Metanephros (tissue), 2 donors: ENCODE results near the genes LSM5 and HERPUD2.

- RAMPAGE, long total RNA: no peak
Measured at GRCh38 chr7:32154778-32155346, 84.7 kb upstream of the PDE1C start.

- RAMPAGE, long total RNA: start-site peak on the minus strand at chr7:32490374-32490408, 2,550 and 202 reads in 2 replicates
Measured at GRCh38 chr7:32489849-32490850, at the start of gene LSM5. Gene LSM5 (minus strand): TSS chr7:32490380.

DNA sequence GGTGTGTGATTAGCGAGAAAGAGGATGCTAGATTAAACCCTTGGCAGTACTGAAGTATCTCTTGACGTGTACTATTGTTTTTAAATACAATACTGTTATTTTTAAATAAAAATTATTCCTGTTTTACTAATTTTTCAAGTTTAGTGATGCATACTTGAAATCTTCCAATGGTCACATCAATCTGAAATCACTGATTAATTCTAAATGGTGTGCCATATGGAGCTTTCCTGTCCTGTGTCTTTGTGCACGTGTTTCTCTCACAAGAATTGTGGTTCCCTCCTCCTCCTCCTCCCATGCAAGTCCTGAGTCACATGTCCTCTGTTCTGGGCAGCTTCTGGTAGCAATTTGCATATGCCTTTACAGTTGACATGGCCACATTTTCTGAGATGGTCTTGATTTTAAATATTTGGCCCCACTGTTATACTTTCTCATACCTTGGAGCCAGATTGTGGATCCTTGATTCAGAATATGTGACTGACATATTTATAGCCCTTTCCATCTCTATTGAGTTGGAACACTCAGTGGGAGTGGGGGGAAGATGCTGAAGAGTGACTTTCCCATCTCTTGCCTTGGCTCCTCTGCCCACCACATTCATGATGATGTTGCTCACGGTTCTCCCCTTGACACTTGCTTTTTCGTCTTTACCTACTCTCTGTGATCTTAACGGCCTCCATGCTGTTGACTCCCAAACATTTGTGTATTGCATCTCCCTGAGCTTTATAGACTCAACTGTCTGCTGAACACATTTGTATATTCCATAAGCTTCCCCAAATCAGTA lies 28.4 kb downstream of the KBTBD2 start:
- RAMPAGE, long total RNA: no peak

DNA sequence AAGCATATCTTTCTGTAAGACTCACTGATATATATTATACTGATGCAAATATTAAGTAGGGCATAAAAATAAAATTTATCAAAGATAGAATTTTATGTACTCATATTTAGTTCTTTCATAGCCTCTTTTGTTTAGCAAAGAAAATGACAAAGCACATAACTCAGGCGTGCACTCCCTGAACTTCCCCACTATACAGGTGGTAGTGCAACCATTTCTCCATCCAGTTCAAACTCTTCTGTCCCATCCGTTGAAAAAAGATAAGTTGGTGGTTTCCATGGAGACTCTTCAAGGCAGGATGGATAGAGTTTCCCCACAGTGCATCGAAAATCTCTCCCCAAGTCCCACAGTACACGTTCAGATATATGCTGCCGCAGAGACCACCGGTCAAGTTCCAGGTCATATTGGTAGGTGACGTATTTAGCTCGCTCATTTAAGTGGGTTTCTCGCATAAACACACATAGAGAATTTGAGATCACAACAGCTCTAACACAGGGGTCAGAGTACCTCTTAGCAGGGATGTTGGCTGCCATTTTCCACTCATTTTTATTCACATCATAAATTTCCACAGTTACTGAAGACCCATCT lies 22.3 kb downstream of the KBTBD2 start:
- RAMPAGE, long total RNA: no peak

DNA sequence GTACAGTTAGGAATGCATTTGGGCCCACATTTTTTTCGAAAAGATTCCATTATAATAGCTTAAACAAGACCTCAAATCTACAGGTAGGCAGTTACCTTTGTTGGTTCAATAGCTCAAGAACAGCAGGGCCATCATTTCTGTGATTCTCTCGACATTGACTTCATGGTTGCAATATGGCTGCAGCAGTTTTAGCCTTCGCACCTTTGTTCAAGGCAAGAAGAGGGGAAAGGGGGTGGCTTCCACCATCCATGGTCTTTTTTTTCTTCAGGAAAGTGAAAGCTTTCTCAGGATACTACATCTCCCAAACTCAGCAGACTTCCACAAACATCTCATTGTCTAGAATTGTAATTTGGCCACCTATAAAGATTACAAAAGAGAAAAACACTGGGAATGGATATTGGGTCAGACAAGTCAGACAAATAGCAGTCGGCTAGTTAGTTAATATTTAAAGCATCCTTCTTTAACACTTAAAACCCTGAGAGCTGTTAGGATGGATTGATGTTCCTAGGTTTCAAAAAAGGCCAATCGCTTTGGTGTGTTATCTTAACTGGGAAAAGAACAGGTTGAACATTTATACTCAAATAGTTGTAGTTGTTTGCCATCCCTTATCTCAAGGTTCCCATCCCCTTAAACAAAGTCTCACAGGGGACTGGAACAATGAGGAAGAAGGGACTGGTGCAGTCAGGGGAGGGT lies 2.3 kb upstream of the KBTBD2 start:
- RAMPAGE, long total RNA: no peak

GRCh38 chr7:32941538-32941810 lies 15.8 kb upstream of the FKBP9 start:
- RAMPAGE, long total RNA: no peak

DNA sequence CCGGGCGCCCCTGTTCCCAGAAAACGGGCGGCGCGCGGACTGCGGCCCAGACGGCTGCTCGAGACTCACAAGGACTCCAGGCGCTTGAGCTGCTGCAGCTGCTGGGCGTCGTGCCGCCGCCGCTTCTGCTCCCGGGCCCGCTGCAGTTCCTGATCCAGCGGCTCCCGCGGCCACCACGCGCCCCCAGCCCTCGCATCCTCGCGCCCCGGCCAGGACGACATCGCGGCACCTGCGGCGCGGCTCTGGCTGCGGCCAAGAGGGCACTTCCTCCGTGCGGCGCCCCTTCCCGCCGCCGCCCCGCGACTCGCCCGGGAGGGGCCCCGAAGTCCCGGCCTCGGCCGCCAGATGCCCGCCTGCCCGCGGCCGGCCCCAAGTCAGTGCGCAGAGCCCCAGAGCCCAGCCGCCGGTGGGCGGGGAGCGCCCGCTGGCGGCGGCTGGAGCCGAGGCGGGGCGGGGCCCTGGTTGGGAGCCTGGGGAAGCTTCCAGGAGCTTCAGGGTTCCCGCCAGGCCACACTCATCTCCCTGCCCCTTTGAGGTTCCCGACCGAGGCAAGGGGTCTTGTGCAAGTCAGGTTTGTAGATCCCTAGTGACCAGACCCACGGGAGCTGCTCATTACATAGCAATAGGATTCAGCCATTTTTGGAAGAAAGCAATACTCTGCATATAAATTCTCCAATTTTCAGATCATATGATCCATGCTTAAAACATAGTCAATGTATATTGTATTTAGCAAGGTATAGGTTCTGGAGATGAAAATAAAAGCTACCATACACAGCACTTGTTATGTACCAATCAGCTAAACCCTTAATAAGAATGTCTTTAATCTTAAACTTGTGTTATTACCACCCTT lies 14.2 kb upstream of the FKBP9 start:
- RAMPAGE, long total RNA: no peak

- RAMPAGE, long total RNA: no peak
Measured at GRCh38 chr7:32957715-32958669, 752 bp downstream of the FKBP9 start.

- RAMPAGE, long total RNA: no peak
Measured at GRCh38 chr7:33422062-33422450, 292.7 kb downstream of the BBS9 start.

GRCh38 chr7:34058929-34059407 lies 153.6 kb downstream of the BMPER start:
- RAMPAGE, long total RNA: no peak

DNA sequence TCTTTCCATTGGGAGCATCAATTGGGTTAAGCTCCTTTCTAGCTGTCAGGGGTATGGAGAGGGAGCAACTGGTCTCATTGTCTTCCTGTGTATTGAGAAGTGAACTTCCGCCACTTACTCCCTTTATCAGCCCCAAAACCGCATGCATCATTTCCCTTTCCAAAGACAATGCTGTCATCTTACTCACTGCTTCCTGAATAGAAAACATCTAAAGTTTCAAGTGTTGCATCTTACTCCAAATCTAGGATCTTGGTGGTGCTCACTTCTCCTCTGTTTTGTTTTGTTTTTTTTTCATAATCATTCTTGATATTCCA lies 371.7 kb downstream of the BMPER start:
- RAMPAGE, long total RNA: no peak

DNA sequence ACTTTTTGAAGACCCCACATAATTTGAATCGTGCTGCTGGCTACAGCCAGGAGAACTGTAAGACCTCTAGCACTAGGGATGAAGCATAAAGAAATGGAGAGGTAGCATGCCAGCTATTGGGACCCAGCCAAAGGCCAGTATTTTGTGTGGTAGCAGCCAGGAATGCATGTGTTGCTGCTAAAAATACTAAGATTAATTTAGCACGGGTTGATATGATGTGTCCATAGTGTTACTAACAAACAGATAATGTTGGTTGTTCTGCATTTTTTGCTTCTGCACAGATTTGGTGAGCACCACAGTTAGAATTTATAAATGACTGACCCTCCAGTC lies 54.3 kb upstream of the NPSR1 start:
- RAMPAGE, long total RNA: no peak

DNA sequence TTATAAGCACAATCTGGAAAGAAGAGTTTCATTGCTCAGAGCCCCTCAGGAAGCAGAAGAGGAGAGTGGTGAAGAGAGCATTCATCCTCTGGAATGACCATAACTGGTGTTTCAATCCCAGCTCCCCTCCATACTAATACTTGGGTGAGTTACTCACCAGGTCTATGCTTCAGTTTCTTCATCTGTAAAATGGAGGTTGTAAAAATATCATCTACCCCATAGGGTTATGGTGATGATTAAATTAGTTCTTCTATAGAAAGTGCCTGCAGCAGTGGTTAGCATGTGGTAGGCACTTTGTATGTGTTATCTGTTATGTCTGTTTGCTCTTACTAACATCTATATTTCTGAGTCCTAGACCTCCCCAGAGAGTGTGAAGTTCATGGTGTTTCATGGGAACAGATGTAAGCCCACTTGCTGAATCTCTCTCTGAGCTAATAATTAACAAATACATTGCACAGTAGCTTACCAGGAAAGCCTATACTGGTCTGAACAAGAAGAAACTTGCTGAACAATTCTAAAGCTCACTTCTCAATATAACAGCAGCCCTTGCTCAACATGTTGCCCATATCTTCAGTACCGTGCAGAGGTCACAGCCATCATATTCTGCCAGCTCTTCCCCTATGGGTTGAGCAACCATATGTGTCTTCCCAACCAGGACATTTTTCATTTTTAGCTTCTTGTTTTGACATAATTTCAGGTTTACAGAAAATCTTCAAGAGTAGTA lies 100.1 kb downstream of the NPSR1 start:
- RAMPAGE, long total RNA: no peak

DNA sequence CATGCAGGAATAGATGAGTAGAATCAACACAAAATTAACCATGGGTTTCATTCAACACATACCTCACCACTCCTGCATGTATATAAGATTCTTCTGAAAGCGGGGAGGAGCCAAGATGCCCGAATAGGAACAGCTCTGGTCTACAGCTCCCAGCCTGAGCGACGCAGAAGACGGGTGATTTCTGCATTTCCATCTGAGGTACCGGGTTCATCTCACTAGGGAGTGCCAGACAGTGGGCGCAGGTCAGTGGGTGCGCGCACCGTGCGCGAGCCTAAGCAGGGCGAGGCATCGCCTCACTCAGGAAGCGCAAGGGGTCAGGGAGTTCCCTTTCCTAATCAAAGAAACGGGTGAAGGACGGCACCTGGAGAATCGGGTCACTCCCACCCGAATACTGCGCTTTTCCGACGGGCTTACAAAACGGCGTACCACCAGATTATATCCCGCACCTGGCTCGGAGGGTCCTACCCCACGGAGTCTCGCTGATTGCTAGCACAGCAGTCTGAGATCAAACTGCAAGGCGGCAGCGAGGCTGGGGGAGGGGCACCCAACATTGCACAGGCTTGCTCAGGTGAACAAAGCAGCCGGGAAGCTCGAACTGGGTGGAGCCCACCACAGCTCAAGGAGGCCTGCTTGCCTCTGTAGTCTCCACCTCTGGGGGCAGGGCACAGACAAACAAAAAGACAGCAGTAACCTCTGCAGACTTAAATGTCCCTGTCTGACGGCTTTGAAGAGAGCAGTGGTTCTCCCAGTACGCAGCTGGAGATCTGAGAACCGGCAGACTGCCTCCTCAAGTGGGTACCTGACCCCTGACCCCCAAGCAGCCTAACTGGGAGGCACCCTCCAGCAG lies 130.9 kb downstream of the DPY19L1 start:
- RAMPAGE, long total RNA: no peak

DNA sequence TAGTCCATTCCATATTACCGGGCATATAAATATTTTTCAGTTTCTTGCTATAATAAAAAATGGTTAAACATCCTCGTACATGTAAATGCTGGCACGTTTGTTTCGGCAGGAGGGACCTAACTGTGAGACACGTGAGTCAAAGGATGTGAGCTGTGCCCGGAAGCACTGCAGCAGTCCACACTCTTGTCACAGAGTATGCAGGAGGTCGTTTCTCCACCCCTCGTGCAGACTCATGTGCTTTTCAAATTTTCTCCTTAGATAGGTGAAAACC lies 45.4 kb downstream of the DPY19L1 start:
- RAMPAGE, long total RNA: no peak

- RAMPAGE, long total RNA: no peak
Measured at GRCh38 chr7:35248947-35250316, 4.5 kb downstream of the TBX20 start.

GRCh38 chr7:35313673-35313882 lies 59.7 kb upstream of the TBX20 start:
- RAMPAGE, long total RNA: no peak

- RAMPAGE, long total RNA: no peak
Measured at GRCh38 chr7:35419397-35419756, 165.5 kb upstream of the TBX20 start.

DNA sequence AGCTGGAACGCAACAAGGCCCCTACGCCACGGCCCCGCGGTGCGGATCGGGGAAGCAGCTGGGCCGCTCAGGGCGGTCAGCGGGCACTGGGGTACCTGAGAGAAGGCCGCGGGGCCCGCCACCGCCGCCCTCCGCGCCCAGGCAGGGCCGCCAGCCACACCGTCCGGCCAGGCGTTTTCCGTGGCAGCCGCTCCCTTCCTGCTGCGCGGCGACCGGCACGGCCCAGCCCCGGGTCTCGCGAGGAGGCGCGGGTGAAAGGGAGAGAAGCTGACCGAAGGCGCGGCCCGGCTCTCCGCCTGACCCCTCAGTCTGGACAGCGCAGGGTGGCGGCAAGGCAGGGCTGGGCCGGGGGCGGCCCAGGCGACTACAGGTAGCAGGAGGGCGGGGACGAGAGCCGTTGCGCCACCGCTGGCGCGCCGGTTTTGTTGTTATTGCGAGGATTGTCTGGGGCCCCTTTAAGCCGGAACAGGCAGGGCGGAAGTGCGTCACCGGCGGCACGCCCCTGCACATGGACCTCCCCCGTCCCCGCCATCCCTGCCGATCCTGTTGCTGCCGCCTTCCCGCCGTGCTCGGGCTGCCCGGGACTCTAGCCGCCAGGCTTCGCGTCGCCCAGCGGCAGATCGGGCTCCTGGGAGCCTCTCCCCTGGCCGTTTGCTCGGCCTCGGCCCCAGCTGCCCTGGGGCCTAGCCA lies at the start of gene HERPUD2:
TSS of gene HERPUD2 (minus strand) at position 430 of the 690 bp plus-strand sequence.
- RAMPAGE, long total RNA: no peak

GRCh38 chr7:35727597-35728165 lies 32.7 kb upstream of the HERPUD2 start:
- RAMPAGE, long total RNA: no peak